GM12878 (cell line): ENCODE measurements around the gene NMUR1.

DNA sequence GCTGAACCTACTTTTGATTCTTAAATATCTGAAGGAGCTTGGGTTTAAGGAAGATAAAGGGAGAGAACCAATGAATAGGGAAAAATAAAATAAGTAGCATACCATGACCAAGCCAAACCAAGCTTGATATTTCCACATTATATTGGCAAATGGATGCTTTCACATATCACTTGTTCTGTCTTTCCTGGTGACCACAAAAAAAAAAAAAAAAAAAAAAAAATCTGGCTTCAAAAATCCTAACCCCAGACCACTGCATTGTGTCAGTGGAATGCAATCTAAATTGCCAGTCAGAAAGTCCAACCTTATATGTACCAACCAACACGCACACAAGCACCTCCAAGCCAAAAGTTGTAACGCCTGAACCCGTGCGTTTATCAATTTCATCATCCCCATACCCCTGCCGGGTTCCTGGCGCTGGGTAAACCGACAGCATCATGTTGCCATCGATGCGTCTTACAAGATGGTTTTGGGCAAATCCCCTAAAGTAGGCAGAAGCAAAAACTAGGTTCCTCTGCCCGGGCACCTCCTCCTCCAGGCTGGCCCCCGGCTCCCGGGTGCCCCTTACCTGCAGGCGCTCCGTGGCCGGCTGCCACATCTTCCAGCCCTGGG lies 534 bp downstream of the PID1 start:
- RAMPAGE, long total RNA: no peak
- RRBS, 2 experiments: 4% methylated on average over 1 to 5 of the region's 15 CpGs
CAGE:
- cytosol, long polyA minus RNA: no peak
- cytosol, long polyA plus RNA: no peak
- long polyA plus RNA: no peak
- nucleolus, long total RNA: no peak
- nucleus, long polyA plus RNA: no peak
- nucleus, long total RNA: no peak

DNA sequence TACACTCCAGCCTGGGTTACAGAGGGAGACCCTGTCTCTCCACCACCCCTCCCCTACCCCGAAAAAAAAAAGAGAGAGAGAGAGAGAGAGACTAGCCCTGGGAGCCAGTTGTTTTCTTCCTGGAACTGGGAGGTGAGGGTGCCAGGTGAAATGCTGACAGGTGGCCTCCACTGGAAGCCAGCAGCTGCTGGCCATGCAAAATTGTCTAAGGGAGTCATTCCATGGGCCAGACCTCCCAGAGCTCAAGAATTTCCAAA lies 68.4 kb upstream of the PID1 start:
- RAMPAGE, long total RNA: no peak
- RRBS, 2 experiments: no CpG with 5 or more reads among the region's 1 CpG
CAGE:
- cytosol, long polyA minus RNA: no peak
- cytosol, long polyA plus RNA: no peak
- long polyA plus RNA: no peak
- nucleolus, long total RNA: no peak
- nucleus, long polyA plus RNA: no peak
- nucleus, long total RNA: no peak

GRCh38 chr2:229542714-229542995 lies 171.7 kb downstream of the DNER start:
- RAMPAGE, long total RNA: no peak
- RRBS, 2 experiments: no CpG with 5 or more reads among the region's 3 CpGs
CAGE:
- cytosol, long polyA minus RNA: no peak
- cytosol, long polyA plus RNA: no peak
- long polyA plus RNA: no peak
- nucleolus, long total RNA: no peak
- nucleus, long polyA plus RNA: no peak
- nucleus, long total RNA: no peak

- RAMPAGE, long total RNA: no peak
- RRBS, 2 experiments: no CpG with 5 or more reads among the region's 1 CpG
CAGE:
- cytosol, long polyA minus RNA: no peak
- cytosol, long polyA plus RNA: no peak
- long polyA plus RNA: no peak
- nucleolus, long total RNA: no peak
- nucleus, long polyA plus RNA: no peak
- nucleus, long total RNA: no peak
Measured at GRCh38 chr2:229792984-229793266, 78.6 kb upstream of the DNER start.

DNA sequence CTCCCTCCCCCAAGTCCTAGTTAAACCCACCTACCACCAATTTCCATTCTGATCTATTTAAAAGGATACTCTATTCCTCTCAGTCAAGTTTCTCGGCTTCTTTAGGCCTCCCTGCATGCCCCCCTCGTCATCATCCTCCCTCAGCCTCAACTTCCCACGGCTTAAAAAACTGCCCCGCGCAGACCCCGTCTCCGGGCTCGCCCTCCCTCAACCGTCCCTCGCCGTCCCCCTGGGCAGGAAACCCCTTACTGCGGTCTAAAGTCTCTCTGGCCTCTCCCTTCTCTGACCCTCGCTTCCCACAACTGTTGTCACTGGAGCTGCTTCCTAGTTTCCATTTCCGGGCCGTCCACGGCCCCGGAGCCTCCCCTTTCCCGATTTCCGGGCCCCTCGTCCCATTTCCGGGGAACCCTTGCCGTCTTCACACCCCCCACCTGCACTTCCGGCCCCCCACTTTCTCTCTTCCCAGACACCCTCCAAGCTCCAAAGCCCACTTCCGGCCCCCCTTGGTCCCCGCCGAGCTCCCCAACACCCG lies 721 bp downstream of the TRIP12 start:
- RAMPAGE, long total RNA: start-site peak on the minus strand centred at position 365 of the sequence, 169 bp wide, 46 and 77 reads in 2 replicates
- RRBS, 2 experiments: 2 to 4% methylated on average over 4 to 6 of the region's 27 CpGs
CAGE:
- cytosol, long polyA minus RNA: no peak
- cytosol, long polyA plus RNA: start-site peak on the minus strand centred at position 360 of the sequence, 152 bp wide, 101 and 47 reads in 2 replicates
- long polyA plus RNA: start-site peak on the minus strand centred at position 317 of the sequence, 80 bp wide, 62 and 82 reads in 2 replicates
- nucleolus, long total RNA: start-site peak on the minus strand centred at position 390 of the sequence, 212 bp wide, 37 reads
- nucleus, long polyA plus RNA: start-site peak on the minus strand centred at position 350 of the sequence, 101 bp wide, 70 and 73 reads in 2 replicates
- nucleus, long total RNA: no peak

GRCh38 chr2:230203167-230203777 lies 16.5 kb downstream of the SP110 start:
- RAMPAGE, long total RNA: no peak
- RRBS, 2 experiments: 0% methylated on average over 1 of the region's 15 CpGs; no CpG with 5 or more reads in 1 of the 2 experiments
CAGE:
- cytosol, long polyA minus RNA: no peak
- cytosol, long polyA plus RNA: no peak
- long polyA plus RNA: no peak
- nucleolus, long total RNA: no peak
- nucleus, long polyA plus RNA: no peak
- nucleus, long total RNA: no peak

GRCh38 chr2:230512697-230513526 lies 96.9 kb downstream of the SP100 start:
- RAMPAGE, long total RNA: no peak
- RRBS, 2 experiments: no CpG with 5 or more reads among the region's 5 CpGs
CAGE:
- cytosol, long polyA minus RNA: no peak
- cytosol, long polyA plus RNA: no peak
- long polyA plus RNA: no peak
- nucleolus, long total RNA: start-site peak on the plus strand at chr2:230512930-230513000, 15 reads; start-site peak on the plus strand at chr2:230513113-230513181, 13 reads
- nucleus, long polyA plus RNA: no peak
- nucleus, long total RNA: no peak

GRCh38 chr2:230513527-230513962 lies 97.5 kb downstream of the SP100 start:
- RAMPAGE, long total RNA: no peak
- RRBS, 2 experiments: no CpG with 5 or more reads among the region's 4 CpGs
CAGE:
- cytosol, long polyA minus RNA: no peak
- cytosol, long polyA plus RNA: no peak
- long polyA plus RNA: no peak
- nucleolus, long total RNA: no peak
- nucleus, long polyA plus RNA: no peak
- nucleus, long total RNA: no peak

DNA sequence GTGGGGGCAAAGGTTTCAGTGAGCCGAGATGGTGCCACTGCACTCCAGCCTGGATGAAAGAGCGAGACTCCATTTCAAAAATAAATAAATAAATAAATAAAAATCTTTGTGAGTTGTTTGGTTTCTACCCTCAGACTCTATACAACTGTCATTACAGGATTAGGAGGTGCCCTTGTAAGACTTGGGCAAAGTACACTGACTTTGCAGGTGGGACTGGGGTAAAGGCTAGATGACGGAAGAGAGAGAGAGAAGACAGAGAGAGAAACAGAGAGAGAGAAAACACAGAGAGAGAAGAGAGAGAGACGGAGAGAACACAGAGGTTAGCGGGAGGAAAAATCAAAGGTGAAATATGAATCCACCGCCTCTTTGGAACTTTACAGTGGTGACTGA lies 25.3 kb upstream of the CAB39 start:
- RAMPAGE, long total RNA: no peak
- RRBS, 2 experiments: no CpG with 5 or more reads among the region's 6 CpGs
CAGE:
- cytosol, long polyA minus RNA: no peak
- cytosol, long polyA plus RNA: no peak
- long polyA plus RNA: no peak
- nucleolus, long total RNA: no peak
- nucleus, long polyA plus RNA: no peak
- nucleus, long total RNA: no peak

GRCh38 chr2:230748855-230749296 lies 36.2 kb downstream of the CAB39 start:
- RAMPAGE, long total RNA: no peak
- RRBS, 2 experiments: no CpG with 5 or more reads among the region's 4 CpGs
CAGE:
- cytosol, long polyA minus RNA: no peak
- cytosol, long polyA plus RNA: no peak
- long polyA plus RNA: no peak
- nucleolus, long total RNA: no peak
- nucleus, long polyA plus RNA: no peak
- nucleus, long total RNA: no peak

GRCh38 chr2:230969215-230969706 lies 26.7 kb upstream of the SPATA3 start:
- RAMPAGE, long total RNA: no peak
- RRBS, 2 experiments: no CpG with 5 or more reads among the region's 10 CpGs
CAGE:
- cytosol, long polyA minus RNA: no peak
- cytosol, long polyA plus RNA: no peak
- long polyA plus RNA: no peak
- nucleolus, long total RNA: no peak
- nucleus, long polyA plus RNA: start-site peak on the plus strand at chr2:230969581-230969624, 17 and 34 reads in 2 replicates
- nucleus, long total RNA: no peak

GRCh38 chr2:230981904-230982125 lies 14.1 kb upstream of the SPATA3 start:
- RAMPAGE, long total RNA: no peak
- RRBS, 2 experiments: no CpG with 5 or more reads among the region's 3 CpGs
CAGE:
- cytosol, long polyA minus RNA: no peak
- cytosol, long polyA plus RNA: no peak
- long polyA plus RNA: no peak
- nucleolus, long total RNA: no peak
- nucleus, long polyA plus RNA: no peak
- nucleus, long total RNA: no peak

DNA sequence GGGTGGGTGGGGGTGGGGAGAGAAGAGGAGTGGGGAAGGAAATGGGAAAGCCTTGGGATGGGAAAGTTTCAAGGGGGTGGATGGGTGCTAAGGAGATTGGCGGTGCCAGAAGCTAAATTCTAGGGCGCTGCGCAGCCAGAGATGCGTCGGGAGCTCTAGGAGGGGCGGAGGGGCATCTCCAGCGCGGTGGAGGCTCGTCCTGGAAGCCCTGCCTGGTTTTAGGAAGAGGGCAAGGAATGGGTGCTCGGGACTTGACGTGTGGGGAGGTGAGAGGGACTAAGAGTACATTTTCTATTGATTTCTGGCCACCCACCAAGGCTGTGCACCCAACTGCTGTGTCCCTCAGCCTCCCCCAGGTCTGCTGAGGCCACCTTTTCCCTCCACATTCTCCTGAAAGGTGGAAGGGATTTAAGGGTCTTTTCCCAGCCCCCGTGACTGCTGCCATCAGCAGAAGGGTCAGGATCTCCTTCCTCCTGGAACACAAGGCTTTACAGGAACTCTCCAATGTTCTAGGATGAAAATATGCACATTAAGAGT lies 1.3 kb downstream of the C2orf72 start:
- RAMPAGE, long total RNA: no peak
- RRBS, 2 experiments: no CpG with 5 or more reads among the region's 12 CpGs
CAGE:
- cytosol, long polyA minus RNA: no peak
- cytosol, long polyA plus RNA: no peak
- long polyA plus RNA: no peak
- nucleolus, long total RNA: no peak
- nucleus, long polyA plus RNA: no peak
- nucleus, long total RNA: no peak

GRCh38 chr2:231048778-231049193 lies 7.9 kb upstream of the PSMD1 start:
- RAMPAGE, long total RNA: no peak
- RRBS, 2 experiments: no CpG with 5 or more reads among the region's 5 CpGs
CAGE:
- cytosol, long polyA minus RNA: no peak
- cytosol, long polyA plus RNA: no peak
- long polyA plus RNA: no peak
- nucleolus, long total RNA: no peak
- nucleus, long polyA plus RNA: no peak
- nucleus, long total RNA: no peak

DNA sequence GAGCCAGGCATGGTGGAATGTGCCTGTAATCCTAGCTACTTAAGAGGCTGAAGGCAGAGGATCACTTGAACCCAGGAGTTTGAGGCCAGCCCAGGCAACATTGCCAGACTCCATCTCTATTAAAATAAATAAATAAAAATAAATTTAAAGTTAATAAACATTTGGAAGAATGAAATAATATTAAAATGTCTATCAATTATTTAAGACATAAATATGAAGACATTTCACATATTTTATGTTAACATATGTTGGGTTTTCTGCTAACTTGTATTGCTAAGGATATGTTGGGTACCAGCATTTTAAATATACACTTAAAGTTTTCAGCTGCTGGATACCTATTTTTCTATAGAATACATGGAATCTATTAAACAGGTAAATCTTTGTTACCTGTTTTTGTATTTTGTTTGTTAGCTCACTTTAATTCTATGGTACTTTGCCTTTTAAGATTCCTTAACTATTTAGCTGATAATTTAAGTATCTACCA lies 3.6 kb downstream of the HTR2B start:
- RAMPAGE, long total RNA: no peak
CAGE:
- cytosol, long polyA minus RNA: no peak
- cytosol, long polyA plus RNA: no peak
- long polyA plus RNA: no peak
- nucleolus, long total RNA: no peak
- nucleus, long polyA plus RNA: no peak
- nucleus, long total RNA: no peak

DNA sequence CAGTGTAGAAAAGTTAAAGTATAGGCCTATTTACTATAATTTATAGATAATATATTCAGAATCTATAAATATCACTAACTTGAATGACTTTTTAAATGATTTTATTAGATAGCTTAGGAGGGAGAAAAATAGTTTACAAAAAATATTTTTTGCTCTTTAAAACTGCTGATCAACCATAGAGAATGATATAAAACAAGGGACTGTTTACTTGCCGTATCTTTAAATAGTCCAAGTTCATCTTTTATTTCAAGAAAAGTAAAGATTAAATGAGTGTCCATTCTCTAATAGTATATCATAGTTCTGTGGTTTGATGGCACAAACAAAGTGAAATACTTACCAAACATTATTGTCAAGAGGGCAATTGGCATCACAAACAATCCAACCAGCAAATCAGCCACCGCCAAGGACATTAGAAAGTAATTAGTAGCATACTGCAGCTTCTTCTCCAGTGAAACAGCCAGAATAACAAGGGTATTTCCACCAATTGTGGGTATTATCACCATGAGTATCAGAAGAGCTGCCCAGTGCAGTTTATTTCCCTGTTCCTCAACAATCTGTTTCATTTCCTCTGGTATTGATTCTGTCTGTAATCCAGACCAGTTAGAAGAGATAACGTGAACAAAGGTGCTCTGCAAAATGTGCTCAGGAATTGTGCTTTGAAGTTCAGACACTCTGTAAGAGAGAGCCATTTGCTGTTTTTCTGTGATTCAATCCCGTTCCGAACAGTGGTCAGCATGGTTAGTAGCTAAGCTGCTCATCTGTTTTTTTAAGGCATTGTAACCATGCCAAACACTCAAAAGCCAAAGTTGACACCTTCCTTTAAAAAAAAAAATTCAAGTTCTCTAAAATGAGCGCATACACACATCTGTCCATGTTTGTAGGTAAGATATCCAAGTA lies 1.5 kb downstream of the HTR2B start:
- RAMPAGE, long total RNA: no peak
- RRBS, 2 experiments: no CpG with 5 or more reads among the region's 6 CpGs
CAGE:
- cytosol, long polyA minus RNA: no peak
- cytosol, long polyA plus RNA: no peak
- long polyA plus RNA: no peak
- nucleolus, long total RNA: no peak
- nucleus, long polyA plus RNA: no peak
- nucleus, long total RNA: no peak

GRCh38 chr2:231161787-231162414 lies 36.5 kb upstream of the ARMC9 start:
- RAMPAGE, long total RNA: no peak
- RRBS, 2 experiments: no CpG with 5 or more reads among the region's 4 CpGs
CAGE:
- cytosol, long polyA minus RNA: no peak
- cytosol, long polyA plus RNA: no peak
- long polyA plus RNA: no peak
- nucleolus, long total RNA: no peak
- nucleus, long polyA plus RNA: no peak
- nucleus, long total RNA: no peak

- RAMPAGE, long total RNA: no peak
- RRBS, 2 experiments: 5 to 90% methylated on average over 12 to 17 of the region's 66 CpGs
CAGE:
- cytosol, long polyA minus RNA: no peak
- cytosol, long polyA plus RNA: no peak
- long polyA plus RNA: no peak
- nucleolus, long total RNA: no peak
- nucleus, long polyA plus RNA: no peak
- nucleus, long total RNA: no peak
Measured at GRCh38 chr2:231483436-231484424, 19.4 kb upstream of the NCL start.

DNA sequence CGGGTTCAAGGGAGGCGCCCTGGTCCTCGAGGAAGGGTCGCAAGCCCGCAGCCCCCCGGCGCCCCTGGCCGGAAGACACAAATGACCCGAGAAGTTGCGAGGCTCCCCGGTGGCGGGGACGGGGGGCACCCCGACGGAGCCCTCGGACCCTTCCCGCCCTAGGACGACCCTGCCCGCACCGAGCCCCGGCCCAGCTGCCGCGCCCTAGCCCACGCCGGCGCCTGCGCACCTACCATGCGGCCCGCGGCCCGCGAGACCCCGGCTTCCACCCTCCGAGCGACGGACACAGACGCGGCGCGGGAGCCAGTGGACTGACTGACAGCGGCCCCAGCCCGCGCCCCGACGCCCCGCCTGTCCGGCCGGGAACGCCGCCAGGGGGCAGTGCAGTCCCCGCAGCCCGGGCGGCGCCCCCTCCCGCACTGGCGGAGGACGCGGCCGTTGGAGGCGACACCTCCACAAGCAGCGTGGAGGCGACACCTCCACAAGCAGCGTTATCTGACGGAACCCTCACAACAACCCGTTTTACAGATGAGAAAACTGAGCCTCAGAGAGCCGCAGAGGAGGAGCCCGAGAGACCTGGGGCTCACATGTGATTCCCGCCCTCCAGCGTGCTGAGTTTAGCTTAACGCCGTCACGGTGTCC lies at the start of gene NMUR1:
Gene NMUR1 (minus strand): TSS at position 320 of the 642 bp plus-strand sequence.
- RAMPAGE, long total RNA: no peak
- RRBS, 2 experiments: 10 to 11% methylated on average over 30 to 44 of the region's 72 CpGs
CAGE:
- cytosol, long polyA minus RNA: no peak
- cytosol, long polyA plus RNA: no peak
- long polyA plus RNA: no peak
- nucleolus, long total RNA: no peak
- nucleus, long polyA plus RNA: no peak
- nucleus, long total RNA: no peak

GRCh38 chr2:231613253-231613887 lies 20.7 kb downstream of the TEX44 start:
- RAMPAGE, long total RNA: no peak
- RRBS, 2 experiments: 0 to 6% methylated on average over 2 to 3 of the region's 22 CpGs
CAGE:
- cytosol, long polyA minus RNA: no peak
- cytosol, long polyA plus RNA: no peak
- long polyA plus RNA: start-site peak on the minus strand at chr2:231613686-231613739, 22 and 13 reads in 2 replicates
- nucleolus, long total RNA: start-site peak on the plus strand at chr2:231613585-231614097, 8 reads; start-site peak on the minus strand at chr2:231613696-231613737, 50 reads
- nucleus, long polyA plus RNA: no peak
- nucleus, long total RNA: no peak